Left lobe of liver (tissue), 1 donor: Measurements from ENCODE around the gene TRIM64.

- PRO-cap, result no peak
Observed at GRCh38 chr11:89965683-89966217, at the start of gene TRIM64. Gene TRIM64, plus strand, starts transcription at chr11:89966037.

- PRO-cap, result no peak
Observed at GRCh38 chr11:90202179-90203018, 20.4 kb downstream of the CHORDC1 start.

GRCh38 chr11:91849645-91849890, 375.1 kb upstream of the FAT3 start:
- PRO-cap, result no peak

- PRO-cap, result no peak
Observed at GRCh38 chr11:93195639-93195978, 2.2 kb downstream of the SLC36A4 start.

- PRO-cap, result no peak
Observed at GRCh38 chr11:93497979-93498455, 45.2 kb downstream of the SMCO4 start.

DNA sequence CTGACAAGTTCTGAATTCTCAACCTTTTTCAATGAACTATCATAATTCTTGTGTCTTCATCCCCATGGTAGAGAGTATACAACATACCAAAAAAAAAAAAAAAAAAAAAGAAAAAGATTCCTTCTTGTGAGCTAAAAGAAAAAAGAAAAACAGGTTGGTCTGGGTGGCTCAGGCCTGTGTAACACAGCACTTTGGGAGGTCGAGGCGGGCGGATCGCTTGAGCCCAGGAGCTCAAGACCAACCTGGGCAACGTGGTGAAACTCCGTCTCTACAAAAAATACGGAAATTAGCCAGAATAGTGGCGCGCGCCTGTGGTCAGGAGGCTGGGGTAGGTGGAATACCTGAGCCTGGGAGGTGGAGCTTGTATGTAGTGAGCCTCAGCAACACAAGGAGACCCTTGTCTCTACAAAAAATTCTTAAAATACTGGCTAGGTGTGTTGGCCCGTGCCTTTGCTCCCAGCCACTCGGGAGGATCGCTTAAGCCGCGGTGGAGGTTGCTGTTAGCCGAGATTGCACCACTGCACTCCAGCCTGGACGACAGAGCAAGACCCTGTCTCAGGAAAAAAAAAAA, 1.3 kb downstream of the TAF1D start:
- PRO-cap, result no peak

- PRO-cap, result bidirectional peak, plus-strand start at chr11:94201386, minus-strand start at chr11:94201188
Observed at GRCh38 chr11:94200796-94201663, 72.4 kb downstream of the PANX1 start.

GRCh38 chr11:94238269-94238830, 66.0 kb upstream of the IZUMO1R start:
- PRO-cap, result no peak

- PRO-cap, result bidirectional peak, plus-strand start at chr11:94795976, minus-strand start at chr11:94795950
Observed at GRCh38 chr11:94795828-94796292, 27.7 kb downstream of the AMOTL1 start.

DNA sequence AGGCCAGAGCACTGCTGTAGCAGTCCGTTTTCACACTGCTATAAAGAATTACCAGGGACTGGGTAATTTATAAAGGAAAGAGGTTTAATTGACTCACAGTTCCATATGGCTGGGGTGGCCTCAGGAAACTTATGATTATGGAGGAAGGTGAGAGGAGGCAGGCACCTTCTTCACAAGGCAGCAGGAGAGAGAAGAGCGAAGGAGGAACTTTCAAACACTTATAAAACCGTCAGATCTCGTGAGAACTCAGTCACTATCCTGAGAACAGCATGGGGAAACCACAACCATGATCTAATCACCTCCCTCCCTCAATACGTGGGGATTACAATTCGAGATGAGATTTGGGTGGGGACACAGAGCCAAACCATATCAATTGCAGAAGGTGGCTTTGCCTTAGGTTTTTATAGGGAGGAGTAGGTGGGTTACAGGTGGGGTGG, 48.0 kb downstream of the CWC15 start:
- PRO-cap, result no peak

DNA sequence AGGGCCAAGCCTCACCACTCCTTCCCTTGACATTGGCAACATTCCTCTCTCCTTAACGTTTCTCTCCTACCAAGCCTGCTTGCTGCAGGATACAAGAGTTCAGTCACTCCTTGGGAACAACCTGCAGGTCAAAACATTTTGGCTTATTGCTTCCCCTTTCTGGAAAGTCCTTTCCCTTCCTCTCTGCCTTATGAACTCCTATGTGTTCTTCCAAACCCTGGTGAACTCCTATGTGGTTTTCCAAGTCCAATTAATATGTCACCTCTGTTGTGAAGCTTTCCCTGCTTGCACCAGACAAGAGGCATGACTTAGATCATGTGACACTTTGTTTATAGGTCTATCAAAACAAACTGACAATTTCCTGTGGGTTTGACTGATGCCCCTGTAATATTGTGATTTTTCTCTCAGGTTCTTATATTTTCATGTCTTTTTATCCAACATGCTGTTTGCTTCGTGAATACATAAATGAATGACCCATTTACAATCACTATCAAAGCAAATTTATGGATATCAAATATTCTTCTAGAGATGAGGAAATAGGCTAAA, 64.2 kb downstream of the ENDOD1 start:
- PRO-cap, result no peak

DNA sequence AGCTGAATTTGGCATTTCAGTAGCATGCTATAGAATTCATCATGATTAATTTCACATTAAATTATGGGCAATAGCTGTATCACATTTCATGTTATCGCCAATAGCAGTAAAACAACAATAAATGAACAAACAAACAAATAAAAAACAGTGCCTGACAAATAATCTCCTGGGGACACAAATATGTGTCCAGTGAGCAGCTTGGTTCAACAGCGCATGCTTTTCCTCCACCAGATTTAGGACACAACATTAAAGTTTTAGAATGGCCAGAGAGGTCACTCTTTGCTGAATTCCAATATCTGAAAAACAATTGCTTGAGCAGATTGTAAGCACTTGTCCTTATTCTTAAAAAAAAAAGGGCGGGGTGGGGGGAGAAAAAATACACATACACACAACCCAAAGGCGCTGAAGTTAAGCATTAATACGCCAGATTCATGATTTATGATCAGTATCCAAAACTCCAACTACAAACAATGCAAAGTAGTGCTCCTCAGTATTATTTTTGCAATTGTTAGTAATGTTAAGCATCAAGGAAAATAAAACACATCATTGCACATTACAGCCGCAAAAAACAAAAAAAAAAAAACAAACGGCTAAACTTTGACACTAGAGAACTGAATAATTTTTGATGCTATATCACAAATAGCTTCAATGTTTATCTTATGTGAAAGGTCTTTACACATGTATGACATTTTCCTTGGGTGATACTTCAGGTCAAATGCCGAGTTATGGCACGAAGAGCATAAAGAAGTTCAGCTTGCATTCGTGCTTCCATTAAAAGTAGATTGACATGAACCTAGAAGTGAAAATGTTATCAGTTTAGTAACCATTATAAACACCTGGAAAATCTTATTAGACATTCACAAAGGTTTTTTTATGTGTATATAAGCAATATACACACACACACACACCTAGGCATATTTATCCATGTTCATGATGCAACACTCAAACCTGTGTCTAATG, 58.2 kb downstream of the SESN3 start:
- PRO-cap, result no peak

DNA sequence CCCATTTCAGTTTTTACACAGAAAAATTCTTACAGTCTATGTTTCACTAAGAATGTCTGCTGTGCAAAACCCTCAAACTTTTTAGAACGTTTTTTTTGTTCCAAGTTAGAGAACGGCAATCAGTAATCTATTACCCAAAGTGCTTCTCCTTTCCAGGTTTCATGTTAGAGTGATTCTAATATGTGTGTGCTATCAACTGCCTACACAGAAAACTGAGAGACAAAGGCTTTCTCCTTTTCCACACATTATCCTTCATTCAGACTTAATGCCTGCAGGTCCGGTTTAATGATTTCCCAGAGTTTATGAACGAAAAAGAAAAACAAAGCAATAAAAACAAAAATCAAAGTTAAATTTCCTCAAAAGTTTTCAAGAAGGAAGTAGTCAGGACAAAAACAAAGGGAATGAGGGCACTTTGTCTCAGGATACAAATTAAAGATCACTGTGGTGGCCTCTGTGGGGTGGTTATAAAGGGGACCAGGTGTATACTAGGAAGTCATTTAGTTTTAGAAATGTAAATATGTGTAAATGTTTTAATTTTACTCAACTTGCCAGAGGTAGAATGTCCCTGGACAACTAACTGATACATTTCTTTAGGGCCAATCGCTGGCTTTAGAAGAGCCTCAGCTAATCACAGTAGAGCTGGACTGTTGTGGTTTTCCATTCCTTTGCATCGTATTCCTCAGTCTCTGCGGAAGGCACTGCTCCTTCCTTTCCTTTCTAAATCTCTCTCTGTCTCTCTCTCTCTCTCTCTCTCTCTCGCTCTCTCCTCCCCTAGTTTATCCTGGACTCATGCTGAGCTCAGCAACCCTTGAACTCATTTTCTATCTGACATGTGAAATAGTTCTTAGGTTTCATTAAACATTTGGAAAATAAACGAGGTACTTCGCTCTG, 11.5 kb upstream of the SESN3 start:
- PRO-cap, result no peak

GRCh38 chr11:95336844-95338069, 106.3 kb upstream of the SESN3 start:
- PRO-cap, result no peak

- PRO-cap, result bidirectional peak, plus-strand start at chr11:95338809, minus-strand start at chr11:95338522
Observed at GRCh38 chr11:95338247-95338577, 107.2 kb upstream of the SESN3 start.

DNA sequence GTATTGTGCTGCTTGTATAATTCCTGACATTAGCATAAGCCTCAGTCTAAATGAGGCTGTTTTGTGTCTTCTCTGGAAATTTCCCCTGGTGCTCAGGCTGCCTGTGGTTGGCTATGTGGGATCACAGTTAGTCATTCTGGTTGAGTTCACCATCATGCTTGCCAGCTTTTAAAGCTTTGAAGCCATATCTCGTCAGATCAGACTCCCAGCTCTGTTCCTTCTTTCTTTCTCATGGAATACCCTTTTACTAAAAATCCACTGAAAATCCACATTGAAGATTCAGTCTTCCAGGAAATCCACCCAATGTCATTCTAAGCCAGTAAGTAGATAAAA, 106.9 kb downstream of the FAM76B start:
- PRO-cap, result no peak

GRCh38 chr11:95697844-95698589, 91.6 kb downstream of the FAM76B start:
- PRO-cap, result no peak

- PRO-cap, result no peak
Observed at GRCh38 chr11:95700428-95700855, 89.1 kb downstream of the FAM76B start.

DNA sequence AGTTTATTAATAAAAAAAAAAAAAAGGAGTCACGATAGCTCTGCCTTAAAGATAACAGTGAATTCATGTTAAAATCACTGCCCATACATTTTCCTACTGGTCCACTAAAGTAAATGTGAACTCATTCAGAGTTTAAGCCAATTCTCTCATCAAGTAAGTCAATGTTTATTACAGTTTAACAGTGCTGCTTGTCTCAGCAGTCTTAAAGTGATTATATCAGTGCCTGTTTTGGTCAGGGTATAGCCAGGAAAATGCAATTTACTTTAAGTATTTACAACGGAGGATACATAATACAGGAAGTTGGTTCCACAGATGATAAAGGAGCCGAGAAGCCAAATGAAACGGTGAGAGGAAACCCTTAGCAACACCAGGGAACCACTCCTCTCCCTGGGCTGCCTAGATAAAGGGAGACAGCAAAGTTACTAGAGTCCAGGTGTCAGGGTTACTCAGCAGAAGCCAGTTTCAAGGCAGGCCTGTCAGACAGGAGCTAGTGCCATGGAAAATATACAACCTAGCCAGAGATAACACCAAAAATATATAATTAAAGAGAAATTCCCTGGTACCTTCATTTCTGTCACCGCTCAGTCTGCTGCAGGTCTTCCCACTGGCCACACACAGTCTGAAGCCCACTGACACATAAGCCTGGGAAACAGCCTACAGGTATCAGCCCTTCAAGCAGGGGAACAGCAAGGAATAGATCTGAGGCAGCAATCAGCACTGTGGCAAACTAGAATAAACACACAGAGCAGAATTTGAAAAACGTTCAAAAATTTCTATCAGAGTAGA, 55.5 kb downstream of the FAM76B start:
- PRO-cap, result no peak

- PRO-cap, result bidirectional peak, plus-strand start at chr11:95794569, minus-strand start at chr11:95794392
Observed at GRCh38 chr11:95794139-95794691, 3.9 kb downstream of the CEP57 start.